A673 (cell line): ENCODE results near the genes PPP6R3 and TESMIN.

DNA sequence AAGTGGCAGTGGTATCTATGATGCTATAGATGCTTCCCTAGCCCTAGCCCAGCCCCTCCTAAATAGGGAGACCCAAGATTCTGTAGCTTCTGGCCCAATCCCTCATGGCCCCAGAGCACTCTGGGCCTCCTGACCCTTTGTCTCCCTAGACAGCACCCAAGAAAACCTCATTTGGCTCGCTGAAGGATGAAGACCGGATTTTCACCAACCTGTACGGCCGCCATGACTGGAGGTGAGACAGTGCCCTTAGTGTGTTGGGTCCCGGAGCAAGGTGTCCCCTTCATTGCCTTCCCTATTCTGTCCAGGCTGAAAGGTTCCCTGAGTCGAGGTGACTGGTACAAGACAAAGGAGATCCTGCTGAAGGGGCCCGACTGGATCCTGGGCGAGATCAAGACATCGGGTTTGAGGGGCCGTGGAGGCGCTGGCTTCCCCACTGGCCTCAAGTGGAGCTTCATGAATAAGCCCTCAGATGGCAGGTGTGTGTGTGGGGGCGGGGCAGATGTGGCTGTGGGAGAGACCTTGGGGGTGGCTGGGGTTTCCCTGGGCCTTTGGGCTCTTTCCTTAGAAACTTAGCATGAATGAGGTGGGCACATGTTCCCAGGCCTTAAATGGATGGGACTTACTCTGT, 1.6 kb downstream of the NDUFV1 start:
- PRO-cap: no peak

- PRO-cap: bidirectional peak, plus-strand start at chr11:68040548, minus-strand start at chr11:68040418
Observed at GRCh38 chr11:68040103-68041031, 1.5 kb downstream of the TCIRG1 start.

GRCh38 chr11:68043187-68044193, 4.7 kb downstream of the TCIRG1 start:
- PRO-cap: no peak

- PRO-cap: no peak
Observed at GRCh38 chr11:68214665-68215089, 1.6 kb upstream of the KMT5B start.

GRCh38 chr11:68313643-68314232, 1.3 kb downstream of the LRP5 start:
- PRO-cap: bidirectional peak, plus-strand start at chr11:68313857, minus-strand start at chr11:68313776; unidirectional peak, minus-strand start at chr11:68314003

- PRO-cap: no peak
Observed at GRCh38 chr11:68400875-68401296, 59.7 kb upstream of the PPP6R3 start.

GRCh38 chr11:68460655-68460881, at the start of gene PPP6R3:
Gene PPP6R3, plus strand, starts transcription at chr11:68460752.
- PRO-cap: bidirectional peak, plus-strand start at chr11:68460748, minus-strand start at chr11:68460562

DNA sequence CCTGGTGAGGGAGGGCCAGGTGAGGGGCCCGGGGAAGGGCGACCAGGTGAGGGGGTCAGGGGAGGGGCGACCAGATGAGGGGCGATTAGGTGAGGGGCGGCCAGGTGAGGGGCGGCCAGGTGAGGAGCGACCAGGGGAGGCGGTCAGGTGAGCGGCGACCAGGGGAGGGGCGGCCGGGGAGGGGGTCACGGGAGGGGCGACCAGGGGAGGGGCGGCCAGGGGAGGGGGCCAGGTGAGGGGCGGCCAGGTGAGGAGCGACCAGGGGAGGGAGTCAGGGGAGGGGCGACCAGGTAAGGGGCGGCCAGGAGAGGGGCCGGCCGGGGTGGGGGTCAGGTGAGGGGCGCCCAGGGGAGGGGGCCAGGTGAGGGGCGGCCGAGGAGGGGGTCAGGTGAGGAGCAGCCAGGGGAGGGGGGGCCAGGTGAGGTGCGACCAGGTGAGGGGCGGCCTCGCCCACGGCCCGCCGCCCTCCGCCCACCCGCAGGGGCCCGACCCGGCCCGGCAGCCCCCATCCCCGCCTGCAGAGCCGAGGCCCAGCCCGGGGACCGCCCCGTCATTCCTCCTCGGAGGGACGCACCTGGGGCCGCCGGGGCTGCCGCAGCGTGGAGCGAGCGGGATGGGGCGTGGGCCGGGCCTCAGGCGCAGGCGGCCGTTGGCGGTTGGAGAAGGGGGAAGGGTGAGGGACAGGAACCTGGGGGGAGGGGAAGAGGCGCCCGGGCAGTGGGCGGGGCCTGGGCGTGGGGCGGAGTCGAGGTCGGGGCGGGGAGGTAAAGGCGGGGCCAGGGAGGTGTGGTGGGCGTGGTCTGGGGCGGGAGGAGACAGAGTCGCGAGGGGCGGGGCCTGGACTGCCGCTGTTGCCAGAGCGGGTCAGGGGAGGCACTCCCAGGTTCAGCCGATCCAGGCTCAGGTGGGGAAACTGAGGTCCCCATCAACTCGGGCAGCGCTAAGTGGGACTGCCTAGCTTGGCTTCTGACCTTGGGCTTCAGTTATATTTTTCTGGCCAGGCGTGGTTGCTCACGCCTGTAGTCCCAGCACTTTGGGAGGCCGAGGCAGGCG, at the start of gene TESMIN:
Gene TESMIN, minus strand, starts transcription at position 675 of the 1,053 bp plus-strand sequence.
- PRO-cap: bidirectional peak, plus-strand start at position 818 of the sequence, minus-strand start at position 675 of the sequence

DNA sequence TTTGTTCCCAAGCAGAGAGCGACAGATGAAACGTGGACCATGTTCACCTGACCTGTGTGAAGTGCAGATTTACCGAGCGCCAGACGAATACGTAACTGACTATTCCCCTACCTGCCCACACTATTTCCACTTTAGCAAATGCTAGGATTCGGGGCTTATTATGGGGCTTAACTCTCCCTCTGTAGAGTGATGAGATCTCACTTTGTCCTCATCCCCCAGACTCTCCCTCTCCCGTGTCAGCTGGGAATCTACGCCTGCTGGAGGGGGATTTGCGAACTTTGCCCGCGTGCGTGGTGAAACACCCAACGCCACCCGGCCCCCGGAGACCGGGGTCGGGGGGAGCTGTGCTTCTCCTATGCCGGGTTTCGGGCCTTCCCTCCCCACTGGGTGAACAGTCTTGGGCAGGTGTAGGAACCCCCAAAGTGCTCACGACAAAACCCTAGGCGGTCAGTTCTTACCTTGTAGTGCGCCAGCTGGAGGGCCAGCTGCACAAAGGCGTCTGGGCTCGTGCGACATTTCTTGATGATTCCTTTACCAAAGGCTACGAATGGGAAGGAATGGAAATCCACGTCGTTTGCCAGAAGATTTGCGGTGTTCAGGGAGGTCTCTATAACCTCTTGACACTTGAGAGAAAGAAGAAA, 21.6 kb upstream of the TESMIN start:
- PRO-cap: no peak

DNA sequence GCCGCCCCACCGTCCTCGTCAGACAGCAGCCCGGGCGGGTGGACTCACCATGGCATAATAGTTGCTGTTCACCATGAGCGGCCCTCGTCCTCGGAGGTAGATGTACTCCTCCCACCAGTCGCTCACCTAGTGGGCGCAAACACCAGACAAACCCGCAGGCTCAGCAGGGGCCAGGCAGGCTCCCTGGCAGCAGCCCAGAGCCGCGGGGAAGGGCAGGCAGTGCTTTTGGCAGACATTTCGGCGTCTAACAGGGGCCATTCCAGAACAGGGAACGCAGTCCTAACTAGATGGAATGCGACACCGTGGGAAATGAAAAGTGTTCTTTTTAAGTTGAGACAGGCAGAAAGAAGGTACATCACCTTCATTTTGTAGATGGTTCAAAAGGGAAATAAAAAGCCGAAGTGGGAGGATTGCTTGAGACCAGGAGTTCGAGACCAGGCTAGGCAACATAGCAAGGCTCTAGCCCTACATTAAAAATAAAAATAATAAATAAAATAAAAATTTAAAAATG, 44.9 kb downstream of the CPT1A start:
- PRO-cap: no peak

DNA sequence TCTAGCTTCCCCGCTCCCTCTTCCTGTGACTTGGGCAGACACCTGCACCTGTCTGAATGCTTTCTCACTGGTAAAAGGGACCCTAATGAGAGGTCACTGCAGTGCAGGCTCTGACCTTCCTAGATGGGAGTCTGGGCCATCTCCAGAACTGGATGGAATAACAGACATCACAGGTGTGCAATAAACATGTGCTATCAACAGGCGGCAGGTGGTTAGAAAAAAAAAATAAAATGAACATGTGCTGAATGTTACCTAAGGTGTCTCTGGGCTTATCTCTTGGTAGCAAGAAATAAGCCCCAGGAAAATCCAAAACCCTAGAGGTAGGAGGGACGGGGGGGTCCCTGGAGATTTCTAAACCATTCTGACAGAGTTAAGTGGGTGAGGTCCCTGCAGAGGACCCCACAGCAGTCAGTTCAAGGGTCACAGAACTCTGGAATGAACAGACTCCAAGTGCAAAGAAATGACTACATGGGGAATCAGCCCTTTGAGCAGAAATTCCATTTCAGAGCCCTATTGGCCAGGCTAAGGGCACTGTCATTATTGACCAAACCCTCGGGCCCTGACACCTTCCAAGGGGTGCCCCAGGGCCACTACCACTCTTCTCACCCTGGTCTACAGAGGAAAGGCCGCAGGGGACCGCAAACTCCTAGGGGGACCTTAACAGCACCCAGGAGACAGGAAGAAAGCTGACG, 30.0 kb downstream of the CPT1A start:
- PRO-cap: no peak

DNA sequence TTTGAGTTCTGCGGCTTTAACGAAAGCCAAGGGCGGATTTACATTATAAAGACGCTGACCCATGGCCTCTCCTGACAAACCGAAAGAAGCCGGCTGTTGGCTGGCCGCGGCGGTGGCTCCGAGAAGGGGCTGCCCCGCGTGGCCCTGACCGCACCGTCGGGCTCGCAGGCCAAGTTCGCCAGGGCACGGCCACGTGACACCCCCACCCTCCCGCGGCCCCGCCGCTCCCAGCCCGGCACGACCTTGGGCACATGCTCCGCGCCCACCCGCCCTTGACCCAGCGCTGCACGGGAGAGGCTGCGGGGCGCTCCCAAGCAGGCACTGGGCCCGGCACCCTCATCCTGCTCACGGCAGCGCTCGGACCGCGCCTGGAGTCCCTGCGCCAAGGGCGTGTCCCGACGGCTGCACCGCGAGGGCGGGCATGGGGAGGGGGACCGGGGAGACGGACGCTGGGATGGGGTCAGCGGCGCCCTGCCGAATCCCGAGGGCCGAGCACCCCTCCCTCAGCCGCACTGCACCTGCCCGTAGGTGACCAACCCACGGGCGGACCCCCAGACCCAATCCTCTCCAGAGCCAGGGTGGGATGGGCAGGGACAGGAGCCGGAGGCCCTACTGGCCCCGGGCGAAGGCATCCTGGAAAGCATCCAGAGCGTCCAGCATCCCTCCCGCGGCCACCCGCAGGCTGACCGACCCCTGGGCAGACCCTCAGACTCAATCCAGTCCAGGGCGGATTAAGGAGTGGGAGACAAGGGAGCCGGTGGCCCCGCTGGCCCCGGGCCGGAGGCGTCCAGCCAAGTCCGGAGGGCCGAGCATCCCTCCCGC, 828 bp downstream of the CPT1A start:
- PRO-cap: no peak

DNA sequence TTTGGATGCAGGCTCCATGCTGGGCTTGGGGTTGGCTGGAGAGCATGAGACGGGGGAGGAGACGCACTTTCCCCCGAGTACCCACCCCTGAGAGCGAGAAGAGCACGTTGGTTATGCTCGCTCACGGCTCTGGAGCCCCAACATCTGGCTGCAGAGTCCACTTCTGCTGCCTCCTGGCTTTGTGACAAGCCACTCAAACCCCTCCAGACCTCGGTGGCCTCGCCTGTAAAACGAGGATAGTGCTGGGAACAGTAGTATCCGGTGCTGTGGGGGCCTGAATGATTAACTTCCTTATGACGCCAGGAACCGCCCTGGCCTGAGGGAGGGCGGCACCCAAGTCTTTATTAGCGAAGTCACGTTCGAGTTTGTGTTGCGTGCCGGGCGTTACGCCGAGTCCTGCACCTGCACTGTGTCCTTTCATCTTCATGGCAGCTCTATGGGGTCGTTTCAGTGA, 25.6 kb downstream of the MRGPRD start:
- PRO-cap: no peak

DNA sequence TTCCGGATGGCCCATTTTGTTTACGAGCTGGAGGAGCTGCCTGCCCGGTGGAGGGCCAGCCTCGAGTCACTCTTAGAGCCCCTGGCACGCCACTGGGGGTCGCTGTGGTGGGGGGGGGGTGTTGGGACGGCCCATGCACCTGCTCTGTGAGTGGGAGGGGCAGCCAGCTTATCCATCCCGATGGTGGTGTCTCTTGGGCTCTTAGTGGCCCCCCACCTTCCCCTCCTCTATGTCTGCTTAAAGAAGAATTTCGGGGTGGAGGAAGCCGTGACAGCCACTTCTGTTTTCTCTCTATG, 24.6 kb downstream of the MRGPRD start:
- PRO-cap: no peak

DNA sequence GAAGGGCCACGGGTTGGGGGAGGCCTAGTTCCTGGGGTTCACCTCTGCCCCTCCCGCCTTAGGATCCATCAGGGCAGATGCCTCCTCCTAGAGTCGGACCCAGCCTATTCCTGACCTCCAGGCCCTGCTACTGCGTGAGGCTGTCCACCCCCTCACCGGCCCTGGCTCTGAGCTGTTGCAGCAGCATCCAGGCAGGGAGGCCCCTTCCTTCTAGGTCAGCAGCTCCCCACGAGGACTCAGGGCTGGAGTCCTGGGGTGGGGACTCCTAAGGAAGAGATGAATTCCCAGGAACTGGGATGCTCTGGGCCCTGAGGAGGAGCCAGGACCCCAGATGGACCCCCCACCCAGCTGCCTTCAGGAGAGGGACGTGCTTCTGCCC, 10.4 kb downstream of the MRGPRF start:
- PRO-cap: no peak

DNA sequence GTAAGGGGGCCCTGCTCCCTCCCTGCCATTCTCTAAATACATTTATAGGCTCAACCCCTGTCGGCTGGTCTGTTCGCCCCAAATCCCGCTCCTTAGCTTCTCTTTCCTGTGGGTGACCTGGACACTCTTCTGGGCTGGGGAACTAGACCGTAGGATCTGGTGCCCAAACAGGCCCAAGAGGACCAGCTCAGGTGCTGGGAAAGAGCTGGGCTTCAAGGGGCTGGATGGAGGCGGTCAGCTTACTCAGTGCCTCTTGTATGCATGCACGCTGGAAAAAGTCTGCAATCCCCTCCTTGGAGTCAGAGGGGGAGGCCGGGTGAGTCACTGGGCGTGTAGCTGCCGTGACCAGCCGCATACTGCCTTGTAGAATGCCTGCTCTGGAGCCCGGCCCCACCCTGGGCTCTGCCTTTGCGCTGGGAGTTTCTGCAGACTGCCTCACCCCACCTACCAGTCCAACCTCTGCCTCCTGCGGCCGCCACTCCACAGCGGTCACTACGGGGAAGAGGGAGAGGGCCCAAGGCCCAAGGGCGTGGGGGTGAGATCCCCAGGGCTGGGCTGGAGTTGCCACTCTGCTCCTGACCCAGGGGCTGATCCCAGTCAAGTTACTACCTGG, 4.3 kb downstream of the MRGPRF start:
- PRO-cap: no peak

- PRO-cap: no peak
Observed at GRCh38 chr11:69080323-69081099, 31.8 kb downstream of the TPCN2 start.

GRCh38 chr11:69137436-69137950, 18.2 kb upstream of the SMIM38 start:
- PRO-cap: no peak

- PRO-cap: bidirectional peak, plus-strand start at chr11:69295407, minus-strand start at chr11:69295313
Observed at GRCh38 chr11:69295144-69296067, 1.5 kb downstream of the MYEOV start.

DNA sequence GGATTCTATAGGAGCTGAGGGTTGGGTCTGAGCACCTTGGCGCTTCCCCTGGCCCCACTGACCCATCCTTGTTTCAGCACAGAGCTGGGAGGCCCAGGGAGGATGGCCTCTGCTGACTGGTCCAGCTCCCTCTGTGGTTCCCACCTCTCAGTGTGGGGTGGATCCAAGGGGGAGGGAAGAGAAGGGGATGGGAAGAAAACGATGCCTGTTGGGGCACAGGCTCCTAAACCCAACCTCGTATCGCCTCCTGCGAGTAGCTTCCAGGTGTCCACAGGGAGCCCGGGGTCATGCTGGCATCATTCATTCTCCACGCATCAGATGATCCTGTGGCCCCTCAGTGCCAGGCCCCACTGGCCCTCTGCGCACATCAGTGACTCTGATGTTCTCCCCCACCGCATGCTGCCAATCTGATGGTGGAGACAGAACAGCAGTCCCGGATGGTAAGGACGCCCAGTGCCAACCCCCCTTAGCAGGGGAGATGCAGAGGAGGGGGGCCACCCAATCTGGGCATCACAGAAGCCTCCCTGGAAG, 5.1 kb downstream of the MYEOV start:
- PRO-cap: no peak